T47D (cell line): ENCODE data around the genes DEPP1, ZNF22 and OR13A1.

DNA sequence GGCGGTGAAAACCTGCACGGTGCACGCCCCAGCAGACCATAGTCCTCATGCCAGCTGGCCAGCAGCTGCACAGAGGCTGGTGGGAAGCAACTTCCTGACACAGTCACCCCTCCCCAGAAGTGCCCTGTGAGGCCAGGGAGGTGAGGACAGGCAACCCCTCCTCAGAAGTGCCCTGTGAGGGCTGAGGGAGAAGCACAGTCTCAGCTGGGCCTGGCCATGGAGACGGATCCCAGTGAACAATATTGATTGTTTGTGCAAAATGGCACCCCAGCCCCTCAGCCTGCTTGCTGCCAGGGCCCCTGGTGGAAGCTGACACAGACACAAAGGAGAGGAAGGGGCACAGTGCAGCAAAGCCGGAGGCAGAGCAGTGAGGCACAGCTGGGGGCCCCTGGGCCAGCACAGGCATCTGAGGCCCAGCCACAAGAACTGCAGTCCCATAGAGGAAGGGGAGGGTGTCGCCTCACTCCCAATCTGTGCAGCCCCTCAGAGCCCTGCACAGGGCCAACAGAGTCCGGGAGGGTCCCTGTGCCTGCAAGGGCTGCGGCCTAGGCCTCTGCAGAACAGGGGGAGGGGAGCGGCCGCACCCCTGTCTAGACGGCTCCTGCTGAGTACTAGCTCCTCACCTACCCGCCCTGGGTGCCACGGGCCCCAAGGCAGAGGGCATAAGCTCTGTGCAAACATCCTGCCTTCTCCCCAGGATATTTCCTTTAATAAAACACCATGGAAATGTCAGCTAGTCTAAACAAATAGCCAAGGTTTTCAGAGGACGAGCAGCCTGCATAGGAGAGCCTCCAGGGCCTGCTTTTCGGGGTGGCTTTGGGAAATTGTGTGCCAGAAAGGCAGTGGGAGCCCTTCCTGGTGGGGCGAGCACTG is 32.5 kb upstream of the RET start:
- RRBS: no CpG with 5 or more reads among the region's 16 CpGs

- RRBS: 19% methylated on average over 9 of the region's 63 CpGs
Observed at GRCh38 chr10:43228905-43229601, 37.8 kb downstream of the RASGEF1A start.

GRCh38 chr10:43362120-43362962 is 9.1 kb upstream of the FXYD4 start:
- RRBS: no CpG with 5 or more reads among the region's 58 CpGs

DNA sequence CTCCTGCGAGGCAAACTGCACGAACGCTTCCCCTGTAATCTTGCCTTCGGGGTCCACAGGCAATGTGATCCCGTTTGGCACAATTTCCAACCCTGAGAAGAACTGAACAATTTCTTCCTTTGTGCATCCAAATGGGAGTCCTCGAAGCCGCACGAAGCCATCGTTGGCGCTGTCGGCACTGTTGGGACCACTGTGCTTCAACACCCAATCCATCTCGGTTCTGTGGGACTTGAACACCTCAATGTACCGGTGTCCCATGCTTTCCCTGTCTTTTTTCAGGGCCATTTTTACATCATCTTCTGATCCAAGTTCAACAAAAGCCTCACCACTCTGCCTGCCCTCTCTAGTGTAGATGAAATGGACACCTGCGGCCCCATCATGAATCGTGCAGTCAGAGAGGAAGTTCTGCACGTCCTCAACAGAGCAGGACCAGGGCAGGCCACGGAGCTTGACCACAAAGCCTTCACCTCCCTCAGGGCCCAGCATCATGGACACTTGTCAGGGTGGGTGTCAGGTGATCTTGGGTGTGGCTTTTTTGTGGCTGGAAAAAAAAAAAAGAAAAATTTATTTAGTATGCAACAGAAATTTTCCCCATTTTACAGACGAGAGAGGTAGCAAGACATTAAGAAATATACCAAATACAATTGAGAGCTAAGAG is 16.1 kb downstream of the FXYD4 start:
- RRBS: no CpG with 5 or more reads among the region's 18 CpGs

GRCh38 chr10:43393393-43394491 is 15.2 kb downstream of the HNRNPF start:
- RRBS: no CpG with 5 or more reads among the region's 11 CpGs

DNA sequence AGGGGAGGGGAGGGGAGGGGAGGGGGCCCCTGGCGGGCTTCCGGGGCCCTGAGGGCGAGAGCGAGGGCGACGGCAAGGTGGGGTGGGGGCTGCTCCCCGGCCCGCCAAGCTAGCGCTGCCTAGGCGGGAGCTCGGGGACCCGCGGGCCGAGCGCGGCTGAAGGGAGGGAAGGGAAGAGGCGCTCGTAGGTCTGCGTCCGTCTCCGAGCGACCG is 12.2 kb downstream of the HNRNPF start:
- RRBS: 1% methylated on average over 17 of the region's 23 CpGs

DNA sequence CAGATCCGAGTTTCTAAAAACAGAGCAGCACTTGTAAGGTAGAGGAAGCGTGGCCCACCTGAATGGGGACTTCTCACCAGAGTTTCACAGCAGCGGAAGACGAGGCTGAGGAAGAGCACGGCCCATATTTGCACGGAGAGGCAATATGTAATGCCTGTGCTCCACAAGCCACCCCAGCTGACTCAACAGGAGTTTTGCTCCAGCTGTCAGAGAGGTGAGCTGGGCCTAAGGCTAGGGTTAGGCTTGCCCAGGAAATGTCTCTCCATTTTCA is 19.3 kb downstream of the ZNF487 start:
- RRBS: no CpG with 5 or more reads among the region's 6 CpGs

DNA sequence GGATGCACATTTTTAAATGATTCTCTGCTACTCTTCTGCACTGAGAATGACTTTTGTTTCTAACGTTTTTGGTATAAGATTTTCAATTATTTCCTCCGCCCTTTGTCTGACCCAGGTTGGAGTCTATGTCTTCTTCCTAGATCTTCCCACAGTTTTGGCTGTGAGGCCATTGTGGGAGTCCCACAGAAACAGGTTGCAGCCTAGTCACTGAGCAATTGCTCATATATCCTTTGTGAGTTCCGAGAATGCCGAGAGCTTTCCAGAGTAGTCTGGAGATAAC is 167.9 kb upstream of the ZNF32 start:
- RRBS: no CpG with 5 or more reads among the region's 4 CpGs

GRCh38 chr10:43950972-43951171 is 302.2 kb upstream of the ZNF32 start:
- RRBS: no CpG with 5 or more reads among the region's 1 CpG

DNA sequence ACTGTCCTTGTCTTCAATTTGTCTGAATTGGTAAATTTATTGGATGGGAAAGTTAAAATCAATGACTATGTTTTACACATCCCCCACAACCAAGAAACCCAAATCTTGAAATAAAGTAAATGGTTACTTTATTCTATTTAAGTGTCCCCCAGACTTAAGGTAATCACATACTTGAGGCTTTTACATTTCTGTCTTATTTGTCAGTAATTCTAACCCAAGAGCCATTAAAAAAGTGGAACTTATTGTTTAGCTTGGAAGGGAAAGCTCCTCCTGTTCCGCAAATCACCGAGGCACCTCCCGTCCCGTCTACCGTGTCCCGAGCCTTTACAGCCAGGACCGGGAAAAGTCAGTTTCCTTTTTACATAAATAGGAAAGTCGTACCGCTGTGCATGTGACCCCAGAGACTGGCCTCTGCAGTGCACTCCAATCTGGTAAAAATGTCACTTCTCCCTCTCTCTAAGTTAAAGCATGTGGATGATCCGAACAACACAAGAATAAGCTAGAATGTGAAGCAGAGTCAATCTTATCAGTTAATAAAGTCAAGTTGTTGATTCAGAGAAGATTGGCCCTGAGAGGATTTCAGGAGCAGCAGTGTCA is 316.3 kb upstream of the ZNF32 start:
- RRBS: no CpG with 5 or more reads among the region's 10 CpGs

GRCh38 chr10:44046584-44047167 is 338.2 kb downstream of the CXCL12 start:
- RRBS: no CpG with 5 or more reads among the region's 12 CpGs

DNA sequence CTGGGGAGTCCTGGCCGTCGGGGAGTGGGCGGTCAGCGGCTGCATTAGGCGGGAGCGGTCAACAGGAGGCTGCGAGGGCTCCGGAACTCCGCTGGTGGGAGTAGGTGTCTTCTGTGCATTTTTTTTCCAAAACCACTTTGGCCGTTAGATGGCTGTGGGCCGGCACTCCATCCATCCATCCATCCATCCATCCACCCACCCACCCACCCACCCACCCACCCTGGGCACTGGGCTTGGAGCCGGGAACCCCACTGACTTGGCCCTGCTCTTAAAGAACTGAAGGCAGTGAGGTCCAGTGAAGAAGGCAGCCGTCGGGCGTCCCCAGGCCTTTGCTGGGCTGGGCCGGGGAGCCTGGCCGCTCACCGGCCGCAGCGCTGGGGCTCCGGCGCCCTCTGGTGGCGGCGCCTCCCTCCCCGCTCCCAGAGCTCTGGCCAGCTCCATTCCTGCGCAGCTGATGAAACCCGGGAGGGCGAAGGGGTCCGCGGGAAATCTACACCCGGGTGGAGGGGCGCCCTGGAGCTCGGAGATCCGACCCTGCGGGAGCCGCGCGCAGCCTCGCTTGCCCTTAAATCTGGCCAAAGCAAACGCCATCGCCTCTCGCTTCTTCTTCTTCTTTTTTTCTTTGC is 1.6 kb upstream of the CXCL12 start:
- RRBS: 21% methylated on average over 16 of the region's 42 CpGs

GRCh38 chr10:44967506-44968095 is 8.0 kb downstream of the RASSF4 start:
- RRBS: no CpG with 5 or more reads among the region's 11 CpGs

- RRBS: no CpG with 5 or more reads among the region's 17 CpGs
Observed at GRCh38 chr10:44971852-44973059, 6.4 kb downstream of the DEPP1 start.

GRCh38 chr10:44978515-44979191 is at the start of gene DEPP1:
Gene DEPP1 (minus strand): TSS chr10:44978809.
- RRBS: no CpG with 5 or more reads among the region's 10 CpGs

GRCh38 chr10:44986500-44987158 is 8.0 kb upstream of the DEPP1 start:
- RRBS: no CpG with 5 or more reads among the region's 3 CpGs

GRCh38 chr10:45000627-45001411 is at the start of gene ZNF22:
Gene ZNF22 (plus strand): TSS chr10:45000923.
- RRBS: 21% methylated on average over 38 of the region's 82 CpGs

DNA sequence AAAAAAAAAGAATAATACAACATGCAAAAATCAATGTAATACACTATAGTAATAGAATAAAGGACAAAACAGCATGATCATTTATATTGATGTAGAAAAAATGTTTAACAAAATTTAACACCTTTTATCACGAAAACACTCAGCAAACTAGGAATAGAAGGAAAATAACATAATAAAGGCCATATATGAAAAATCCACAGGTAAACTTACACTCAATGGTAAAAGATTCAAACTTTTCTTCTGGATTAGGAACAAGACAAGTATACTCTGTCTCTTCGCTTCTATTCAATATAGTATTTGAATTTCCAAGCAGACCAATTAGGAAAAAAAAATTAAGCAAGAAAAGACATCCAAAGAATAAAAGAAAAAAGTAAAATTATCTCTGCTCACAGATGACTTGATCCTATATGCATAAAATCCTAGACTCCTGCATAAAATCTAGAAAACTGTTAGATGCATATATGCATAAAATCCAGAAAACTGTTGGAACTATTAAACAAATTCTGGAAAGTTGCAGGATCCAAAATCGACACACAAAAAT is at the start of gene OR13A1:
TSS of gene OR13A1 (minus strand) at position 295 of the 541 bp plus-strand sequence.
- RRBS: no CpG with 5 or more reads among the region's 3 CpGs

- RRBS: no CpG with 5 or more reads among the region's 15 CpGs
Observed at GRCh38 chr10:45419665-45420318, 45.8 kb downstream of the ALOX5 start.

DNA sequence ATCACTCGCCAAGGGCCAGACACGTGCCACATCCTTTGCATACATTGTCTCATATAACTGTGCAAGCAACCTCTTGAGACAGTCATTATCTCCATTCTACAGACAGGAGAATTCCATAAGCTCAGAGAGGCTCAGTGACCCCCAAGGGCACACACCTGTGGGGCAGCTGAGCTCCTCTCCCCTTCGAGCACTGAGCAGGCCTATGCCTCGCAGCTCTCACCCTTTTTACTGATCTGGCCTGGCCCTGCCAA is 3.5 kb downstream of the GPRIN2 start:
- RRBS: no CpG with 5 or more reads among the region's 4 CpGs